ENCODE measurements around a stretch of chr7.

DNA sequence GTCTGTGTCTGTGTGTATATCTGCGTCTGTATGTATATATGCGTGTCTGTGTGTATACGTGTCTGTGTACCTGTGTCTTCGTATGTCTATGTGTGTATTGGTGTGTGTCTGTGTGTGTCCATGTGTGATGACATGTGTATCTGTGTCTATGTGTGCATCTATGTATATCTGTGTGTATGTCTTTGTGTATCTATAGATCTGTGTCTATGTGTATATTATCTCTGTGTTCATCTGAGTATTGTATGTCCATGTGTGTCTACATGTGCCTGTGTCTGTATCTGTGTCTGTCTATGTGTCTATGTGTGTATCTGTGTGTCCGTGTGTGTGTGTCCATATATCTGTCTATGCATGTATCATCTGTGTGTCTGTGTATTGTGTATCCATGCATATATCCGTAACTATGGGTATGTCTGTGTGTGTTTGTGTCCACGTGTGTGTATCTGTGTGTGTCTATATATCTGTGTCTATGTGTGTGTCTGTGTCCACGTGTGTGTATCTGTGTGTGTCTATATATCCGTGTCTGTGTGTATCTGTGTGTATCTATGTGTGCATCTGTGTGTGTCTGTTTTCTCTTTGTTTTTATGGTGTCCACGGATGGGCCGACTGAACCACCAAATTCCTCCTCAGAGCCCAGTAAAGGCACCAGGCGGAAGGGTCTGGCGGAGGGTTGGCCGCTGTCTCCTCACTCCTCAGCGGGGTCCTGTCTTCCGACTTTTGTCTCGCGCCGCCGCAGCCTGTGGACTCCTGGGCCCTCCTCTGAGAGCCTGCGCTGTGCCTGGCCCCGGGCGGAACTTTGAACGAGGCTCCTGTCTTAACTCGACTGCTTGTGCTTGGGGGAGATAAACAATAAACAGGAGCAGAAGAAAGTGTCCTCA lies 2.5 kb upstream of the FAM20C start:
- RAMPAGE, long total RNA: no peak
- RRBS: no CpG with 5 or more reads among the region's 25 CpGs

DNA sequence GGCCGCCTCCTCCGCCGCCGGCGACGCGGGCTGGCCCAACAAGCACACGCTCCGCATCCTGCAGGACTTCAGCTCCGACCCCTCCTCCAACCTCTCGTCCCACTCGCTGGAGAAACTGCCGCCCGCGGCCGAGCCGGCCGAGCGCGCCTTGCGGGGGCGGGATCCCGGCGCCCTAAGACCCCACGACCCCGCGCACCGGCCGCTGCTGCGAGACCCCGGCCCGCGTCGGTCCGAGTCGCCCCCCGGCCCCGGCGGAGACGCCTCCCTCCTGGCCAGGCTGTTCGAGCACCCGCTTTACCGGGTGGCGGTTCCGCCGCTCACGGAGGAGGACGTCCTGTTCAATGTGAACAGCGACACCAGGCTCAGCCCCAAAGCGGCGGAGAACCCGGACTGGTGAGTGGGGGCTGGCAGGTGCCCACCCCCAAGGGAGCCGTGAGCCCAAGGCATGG lies 1.1 kb downstream of the FAM20C start:
- RAMPAGE, long total RNA: no peak
- RRBS: 1% methylated on average over 26 of the region's 53 CpGs

DNA sequence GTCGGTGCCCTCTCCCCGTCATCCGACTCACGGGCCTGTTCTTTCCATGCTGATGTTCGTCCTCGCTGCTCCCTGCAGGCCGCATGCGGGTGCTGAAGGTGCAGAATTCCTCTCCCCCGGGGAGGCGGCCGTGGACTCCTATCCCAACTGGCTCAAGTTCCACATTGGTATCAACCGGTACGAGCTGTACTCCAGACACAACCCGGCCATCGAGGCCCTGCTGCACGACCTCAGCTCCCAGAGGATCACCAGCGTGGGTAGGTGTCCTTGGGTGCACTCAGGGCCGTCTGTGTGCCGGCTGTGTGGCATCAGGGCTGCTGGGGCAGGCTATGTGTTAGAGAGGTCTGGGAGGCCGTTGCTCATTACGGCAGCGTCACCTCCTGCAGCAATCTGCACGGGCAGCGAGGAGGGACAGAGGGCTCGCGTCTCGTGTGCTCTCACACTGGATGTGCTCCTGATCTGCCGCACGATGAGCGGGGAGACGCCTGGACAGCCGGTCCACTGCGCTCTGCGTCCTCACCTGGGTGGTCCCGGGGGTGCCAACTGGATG lies 3.2 kb downstream of the FAM20C start:
- RAMPAGE, long total RNA: no peak
- RRBS: 74% methylated on average over 10 of the region's 35 CpGs

- RAMPAGE, long total RNA: no peak
- RRBS: no CpG with 5 or more reads among the region's 19 CpGs
These were observed 24.4 kb downstream of the FAM20C start for GRCh38 chr7:216637-217236.

- RAMPAGE, long total RNA: no peak
- RRBS: 93% methylated on average over 7 of the region's 36 CpGs
These were observed 33.9 kb downstream of the FAM20C start for GRCh38 chr7:226011-227007.

DNA sequence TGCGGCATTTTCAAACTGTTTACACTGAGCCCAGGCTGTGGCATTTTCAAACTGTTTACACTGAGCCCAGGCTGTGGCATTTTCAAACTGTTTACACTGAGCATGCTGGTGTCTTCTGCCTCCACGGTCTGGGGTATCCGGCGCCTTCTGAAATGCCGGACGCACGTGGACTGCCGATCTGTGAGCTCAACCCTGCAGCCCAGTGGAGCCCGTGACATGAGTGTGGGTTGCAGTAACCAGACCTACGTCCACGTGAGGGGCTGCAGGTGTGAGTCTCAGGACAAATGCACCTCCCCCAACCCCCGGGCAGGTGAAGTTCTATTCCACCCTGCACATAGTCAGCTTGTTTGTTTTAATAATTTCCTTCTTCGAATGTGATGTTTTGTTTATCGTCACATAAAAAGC lies 42.8 kb downstream of the FAM20C start:
- RAMPAGE, long total RNA: no peak
- RRBS: no CpG with 5 or more reads among the region's 14 CpGs

DNA sequence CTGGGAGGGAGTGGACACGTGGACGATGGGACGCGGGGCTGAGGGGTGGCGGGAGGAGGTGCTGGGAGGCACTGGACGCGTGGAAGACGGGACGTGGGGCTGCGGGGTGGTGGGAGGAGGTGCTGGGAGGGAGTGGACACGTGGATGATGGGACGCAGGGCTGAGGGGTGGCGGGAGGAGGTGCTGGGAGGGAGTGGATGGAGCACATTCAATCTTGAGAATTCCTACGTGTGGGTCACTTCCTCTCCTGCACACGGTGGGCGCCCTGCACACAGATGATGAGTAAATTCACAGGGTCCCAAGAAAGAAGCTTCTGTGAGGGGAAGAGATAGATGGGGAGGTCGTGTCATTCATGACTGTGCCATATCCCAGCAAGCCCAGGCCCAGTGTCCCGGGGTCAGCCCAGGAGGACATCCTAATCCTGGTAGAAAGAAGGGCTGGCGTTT lies 7.3 kb downstream of the FOXL3 start:
- RAMPAGE, long total RNA: no peak
- RRBS: no CpG with 5 or more reads among the region's 19 CpGs

- RAMPAGE, long total RNA: no peak
- RRBS: no CpG with 5 or more reads among the region's 8 CpGs
These were observed 33.8 kb downstream of the FOXL3 start for GRCh38 chr7:323765-324262.

- RAMPAGE, long total RNA: no peak
- RRBS: no CpG with 5 or more reads among the region's 10 CpGs
These were observed 57.7 kb downstream of the FOXL3 start for GRCh38 chr7:347718-347945.

GRCh38 chr7:362293-363145 lies 72.5 kb downstream of the FOXL3 start:
- RAMPAGE, long total RNA: no peak
- RRBS: 2% methylated on average over 6 of the region's 24 CpGs

DNA sequence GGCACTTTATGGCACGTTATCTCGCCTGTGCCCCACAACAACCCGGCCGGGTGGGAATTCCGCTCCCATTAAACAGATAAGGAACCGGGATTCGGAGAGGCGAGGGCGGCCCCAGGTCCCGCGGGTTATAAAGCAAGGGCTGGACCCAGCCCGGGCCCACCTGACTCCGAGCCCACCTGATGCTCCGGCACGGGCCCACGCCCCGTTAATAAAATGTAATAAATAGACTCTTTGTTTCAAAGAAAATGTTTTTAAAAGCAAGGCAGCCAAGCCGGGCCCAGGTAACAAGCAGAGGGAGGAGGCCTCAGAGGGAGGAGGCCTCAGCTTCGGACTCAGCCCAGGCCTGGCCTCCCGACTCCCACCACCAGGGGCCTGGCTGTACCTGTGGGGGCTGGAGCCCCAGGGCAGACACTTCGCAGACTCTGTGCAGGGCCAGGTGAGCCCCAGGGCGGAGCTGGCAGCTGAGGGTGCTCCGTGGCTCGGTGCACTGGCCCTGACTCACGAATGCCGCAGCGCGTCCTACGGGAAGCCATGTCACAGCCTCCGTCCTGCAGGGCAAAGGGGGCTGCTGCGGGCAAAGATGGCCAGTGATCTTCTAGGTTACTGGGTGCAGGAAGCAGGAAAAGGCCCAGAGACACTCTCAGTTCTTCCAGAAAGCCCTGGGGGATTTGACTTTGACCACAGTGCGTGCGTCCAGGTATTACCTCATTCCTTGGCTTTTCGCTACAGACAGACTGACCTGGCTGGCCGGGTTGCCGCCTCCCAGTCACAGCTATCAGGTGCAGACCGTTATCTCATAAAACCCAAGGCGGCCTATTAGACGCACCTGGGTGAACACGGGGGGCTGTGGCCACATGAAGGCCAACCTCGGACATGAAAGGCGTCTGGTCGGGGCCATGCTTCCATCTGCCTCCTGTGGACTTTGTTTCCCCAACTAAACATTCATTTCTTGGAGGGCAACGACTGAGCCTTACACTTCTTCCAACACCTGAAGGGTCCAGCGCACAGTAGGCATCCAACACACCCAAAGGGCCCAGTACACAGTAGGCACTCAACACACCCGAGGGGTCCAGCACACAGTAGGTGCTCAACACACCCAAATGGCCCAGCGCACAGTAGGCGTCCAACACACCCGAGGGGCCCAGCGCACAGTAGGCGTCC lies 80.1 kb downstream of the FOXL3 start:
- RAMPAGE, long total RNA: no peak
- RRBS: 74% methylated on average over 7 of the region's 51 CpGs

- RAMPAGE, long total RNA: no peak
- RRBS: no CpG with 5 or more reads among the region's 15 CpGs
These were observed 86.1 kb downstream of the FOXL3 start for GRCh38 chr7:376159-376446.

- RAMPAGE, long total RNA: no peak
- RRBS: 14% methylated on average over 4 of the region's 37 CpGs
These were observed 94.6 kb downstream of the PDGFA start for GRCh38 chr7:424785-425608.

DNA sequence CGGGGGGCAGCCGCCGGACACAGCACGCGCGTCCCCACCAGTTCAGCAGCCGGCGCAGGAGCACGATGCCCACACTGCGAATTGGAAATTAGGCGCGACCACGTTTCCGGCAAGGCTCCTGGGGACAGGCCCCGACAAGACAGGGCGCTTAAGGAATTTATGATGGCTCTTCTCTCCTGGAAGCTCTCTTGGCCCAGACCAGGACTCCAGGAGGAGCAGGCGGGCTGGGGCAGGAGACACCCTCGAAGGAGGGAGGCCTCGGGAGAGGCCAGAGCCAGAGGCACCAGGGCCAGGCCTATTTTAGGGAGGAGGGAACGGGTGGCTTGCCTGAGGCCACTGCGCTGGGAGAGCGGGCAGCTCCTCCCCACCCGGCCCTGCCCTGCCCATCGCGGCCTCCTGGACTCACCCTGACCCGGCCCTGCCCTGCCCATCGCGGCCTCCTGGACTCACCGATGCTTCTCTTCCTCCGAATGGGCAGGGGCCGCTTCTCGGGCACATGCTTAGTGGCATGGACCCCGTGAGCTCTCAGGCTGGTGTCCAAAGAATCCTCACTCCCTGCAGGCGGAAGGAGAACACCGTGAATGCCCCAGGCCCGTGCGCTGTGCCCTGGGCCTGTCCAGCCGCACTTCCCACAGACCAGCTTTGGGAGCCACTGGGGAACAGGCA lies 7.6 kb downstream of the PDGFA start:
- RAMPAGE, long total RNA: no peak
- RRBS: 90% methylated on average over 11 of the region's 38 CpGs

- RAMPAGE, long total RNA: no peak
- RRBS: no CpG with 5 or more reads among the region's 9 CpGs
These were observed 5.2 kb downstream of the PDGFA start for GRCh38 chr7:514441-514792.

DNA sequence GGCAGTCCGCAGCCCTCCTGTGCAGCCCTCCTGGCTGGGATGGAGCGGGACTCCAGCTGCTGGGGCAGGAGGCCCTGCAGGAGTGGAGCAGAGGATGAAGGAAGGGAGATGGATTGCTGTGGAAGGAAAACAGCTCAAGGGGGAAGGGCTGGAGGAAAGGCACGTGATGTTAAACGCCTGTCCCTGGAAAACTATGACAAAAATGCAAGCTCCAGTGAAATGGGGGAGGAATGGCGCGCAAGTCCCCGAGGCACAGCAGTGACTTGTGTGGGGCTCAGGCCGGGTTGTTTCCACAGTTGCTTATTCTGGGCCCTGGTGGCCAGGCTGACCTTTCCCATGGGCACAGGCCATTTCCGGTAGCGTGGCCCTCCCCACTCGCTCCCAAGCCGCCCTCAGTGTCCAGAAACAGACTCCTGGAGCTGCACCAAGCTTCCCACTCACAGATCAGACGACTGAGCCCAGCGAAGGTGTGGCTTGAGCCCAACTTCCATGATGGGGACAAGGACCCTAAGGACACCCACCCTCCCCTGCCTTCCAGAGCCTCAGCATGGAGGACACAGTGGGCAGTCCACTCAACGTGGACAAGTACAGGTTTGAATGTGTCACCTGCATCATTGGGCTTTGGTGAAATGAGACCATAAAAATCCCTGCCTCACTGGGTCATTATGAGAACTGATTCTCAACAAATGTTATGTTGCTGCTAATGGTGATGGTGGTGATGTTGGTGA lies 68.2 kb upstream of the PDGFA start:
- RAMPAGE, long total RNA: no peak
- RRBS: 12% methylated on average over 2 of the region's 15 CpGs

GRCh38 chr7:607843-608366 lies 88.3 kb upstream of the PDGFA start:
- RAMPAGE, long total RNA: no peak
- RRBS: 97% methylated on average over 3 of the region's 16 CpGs

DNA sequence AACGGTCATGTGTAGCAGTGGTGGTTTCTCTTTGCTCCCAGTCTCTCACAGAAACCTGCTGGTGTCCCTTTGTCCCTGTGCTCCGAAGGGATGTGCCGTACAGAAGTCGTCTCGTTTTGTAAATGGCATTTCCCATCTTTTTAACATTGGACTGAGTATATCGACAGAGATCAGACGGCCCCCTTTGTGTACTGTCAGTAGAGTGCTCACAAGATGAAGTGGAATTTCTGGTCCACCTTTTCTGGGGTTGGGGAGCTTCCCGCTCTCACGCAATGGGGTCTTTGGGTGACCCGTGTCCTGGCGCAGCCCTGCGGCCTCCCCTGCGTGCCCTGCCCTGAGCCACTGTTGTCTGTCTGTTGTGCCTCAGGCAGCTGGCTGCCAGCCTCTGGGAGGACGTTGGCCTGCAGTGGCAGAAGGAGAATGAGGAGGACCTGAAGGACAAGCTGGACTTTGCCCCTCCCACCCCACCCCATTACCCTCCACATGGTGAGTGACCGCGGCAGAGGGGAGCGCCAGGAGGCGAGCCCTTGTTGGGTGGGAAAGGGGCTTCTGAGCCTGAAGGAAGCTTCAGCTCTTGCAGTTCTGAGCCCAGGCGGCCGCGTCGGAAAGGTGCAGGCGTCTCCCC lies 14.0 kb upstream of the PRKAR1B start:
- RAMPAGE, long total RNA: no peak
- RRBS: no CpG with 5 or more reads among the region's 23 CpGs

DNA sequence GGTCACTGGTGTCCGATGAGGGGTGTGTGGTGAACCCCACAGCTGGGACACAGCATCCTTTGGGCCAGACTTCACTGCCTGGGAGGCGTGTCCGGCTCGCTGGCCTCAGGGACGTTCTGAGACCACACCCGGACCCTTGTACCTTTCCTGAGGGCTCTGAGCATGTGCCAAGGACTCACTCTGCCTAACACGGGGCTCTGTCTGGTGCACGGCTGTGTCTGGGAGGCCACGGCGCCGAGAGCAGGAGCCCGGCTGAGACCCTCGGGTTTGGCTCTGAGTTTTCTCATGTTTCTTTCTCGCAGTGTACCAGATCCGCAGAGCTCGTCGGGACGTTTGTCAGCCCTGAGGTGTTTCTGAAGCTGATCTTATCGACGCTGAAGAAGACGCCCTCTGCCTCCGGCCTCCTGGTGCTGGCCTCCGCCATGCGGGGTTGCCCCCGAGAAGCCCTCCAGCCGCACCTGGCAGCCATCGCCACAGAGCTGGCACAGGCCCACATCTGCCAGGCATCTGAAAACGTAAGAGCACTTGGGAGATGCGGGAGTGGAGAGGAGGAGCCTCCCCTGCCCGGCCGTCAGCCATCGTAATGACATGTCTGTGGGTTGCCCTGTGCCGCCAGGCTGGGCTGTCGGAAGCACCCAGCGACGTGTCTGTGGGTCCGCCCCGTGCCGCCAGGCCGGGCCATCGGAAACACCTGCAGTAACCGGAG lies 29.6 kb upstream of the PRKAR1B start:
- RAMPAGE, long total RNA: no peak
- RRBS: 96% methylated on average over 8 of the region's 42 CpGs

DNA sequence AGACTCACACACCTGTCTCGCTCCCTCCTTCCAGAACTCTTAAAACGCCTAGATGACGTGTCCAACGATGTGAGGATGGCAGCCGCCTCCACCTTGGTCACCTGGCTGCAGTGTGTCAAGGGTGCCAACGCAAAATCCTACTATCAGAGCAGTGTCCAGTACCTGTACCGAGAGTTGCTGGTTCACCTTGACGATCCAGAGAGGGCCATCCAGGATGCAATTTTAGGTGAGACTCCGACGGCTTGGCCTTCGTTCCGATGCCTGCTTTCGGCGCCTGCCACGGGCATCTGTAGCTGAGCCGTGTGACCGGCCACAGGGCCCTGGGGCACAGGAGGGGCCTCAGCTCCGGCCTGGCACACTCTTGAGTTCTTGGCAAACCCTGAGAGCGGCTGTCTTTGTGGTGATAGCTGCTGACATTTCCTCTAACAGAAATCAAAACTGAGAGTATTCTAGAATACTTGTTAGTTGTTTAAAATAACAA lies 52.3 kb upstream of the SUN1 start:
- RAMPAGE, long total RNA: no peak
- RRBS: no CpG with 5 or more reads among the region's 19 CpGs